ENCODE results near the genes NIBAN3, SLC5A5, ARRDC2, MPV17L2 and PDE4C.

- PRO-cap = no peak
Observed at GRCh38 chr19:17526860-17527853, at the start of gene NIBAN3. Gene NIBAN3, plus strand, starts transcription at chr19:17527267.

GRCh38 chr19:17616207-17617364 is 61.1 kb downstream of the COLGALT1 start:
- PRO-cap = unidirectional peak, minus-strand start at chr19:17616988

DNA sequence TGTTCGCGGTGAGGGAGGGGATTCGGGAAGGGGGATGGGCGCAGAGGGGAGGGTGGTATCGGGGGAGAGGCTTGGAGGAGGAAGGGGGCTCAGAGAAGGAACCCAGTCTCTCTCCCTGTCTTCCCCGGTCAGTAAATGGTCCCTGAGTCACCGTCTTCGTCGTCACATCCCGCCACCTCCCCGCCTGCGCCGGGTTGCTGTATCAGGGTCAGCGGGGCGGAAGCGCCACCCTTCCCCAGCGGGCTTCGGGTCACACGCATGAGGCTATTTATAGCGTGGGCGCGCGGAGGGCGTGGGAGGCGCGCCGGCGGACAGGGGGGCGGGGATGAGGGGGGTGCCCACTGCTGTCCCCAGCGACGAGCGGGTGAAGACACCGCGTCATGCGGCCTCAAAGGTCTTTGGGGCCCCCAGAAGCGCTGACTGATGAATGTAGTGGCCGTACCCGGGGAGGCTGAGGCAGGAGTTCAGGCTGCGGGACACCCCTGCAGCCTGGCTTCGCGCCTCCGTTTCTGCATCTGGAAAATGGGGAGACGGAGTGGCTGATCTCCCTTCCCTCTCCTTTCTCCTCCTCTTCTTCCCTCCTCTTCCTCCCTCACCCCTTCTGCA is 7.9 kb downstream of the UNC13A start:
- PRO-cap = no peak

DNA sequence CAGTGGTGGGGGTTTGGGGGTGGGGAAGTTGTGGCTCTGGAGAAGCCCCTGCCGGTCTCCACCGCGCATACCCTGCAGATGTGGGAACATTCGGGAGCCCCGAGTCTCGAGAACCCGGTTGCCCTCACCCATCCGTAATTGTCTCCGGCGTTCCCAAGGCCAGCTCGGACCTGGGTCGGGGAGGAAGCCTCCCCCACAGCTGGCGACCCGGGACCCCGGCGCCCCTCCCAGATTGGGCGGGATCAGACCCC is 231 bp downstream of the B3GNT3 start:
- PRO-cap = no peak

- PRO-cap = no peak
Observed at GRCh38 chr19:17836553-17837166, 11.1 kb downstream of the JAK3 start.

- PRO-cap = no peak
Observed at GRCh38 chr19:17846169-17846959, 1.4 kb downstream of the JAK3 start.

DNA sequence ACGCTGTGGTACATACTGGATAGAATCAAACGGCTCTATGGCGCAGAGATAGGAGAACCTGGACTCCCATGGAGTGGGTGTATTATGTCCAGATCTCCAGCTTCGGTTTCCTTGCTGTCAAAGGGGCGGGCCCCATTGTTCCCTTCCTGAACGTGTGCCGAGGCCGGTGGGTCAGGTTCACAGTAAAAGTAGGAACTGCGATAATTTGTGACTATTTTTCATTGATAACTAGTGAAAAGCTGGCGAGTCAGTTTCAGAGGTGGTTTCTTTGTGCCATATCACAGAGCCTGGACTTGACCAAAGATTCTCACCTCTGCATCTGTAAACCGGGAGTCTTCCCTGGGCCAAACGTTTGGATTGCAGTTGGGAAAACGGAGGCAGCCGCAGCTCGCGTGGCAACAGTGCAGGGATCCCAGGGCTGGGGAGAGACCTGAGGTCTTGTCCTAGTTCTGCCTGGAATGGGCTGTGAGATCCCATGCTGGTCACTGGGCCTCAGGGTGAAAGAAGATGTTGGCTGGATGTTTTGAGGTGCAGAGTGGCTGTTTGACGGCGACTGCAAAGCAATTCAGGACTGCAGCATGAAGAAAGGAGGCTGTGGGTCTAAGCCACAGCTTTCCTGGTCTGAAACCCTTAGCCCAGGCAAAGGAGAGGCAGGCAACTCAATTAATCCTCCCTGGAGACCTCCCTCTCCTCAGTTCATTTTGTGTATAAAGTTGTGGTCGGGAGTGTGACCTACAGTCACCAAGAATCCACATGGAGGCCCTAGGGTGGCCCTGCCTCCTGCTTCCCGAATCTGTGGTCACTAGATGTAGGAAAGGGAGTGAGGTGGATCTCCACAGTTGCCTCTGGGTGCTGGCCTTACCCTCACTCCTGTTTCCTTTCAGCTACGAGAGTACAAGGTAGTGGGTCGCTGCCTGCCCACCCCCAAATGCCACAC is 967 bp downstream of the RPL18A start:
- PRO-cap = unidirectional peak, plus-strand start at position 510 of the sequence

DNA sequence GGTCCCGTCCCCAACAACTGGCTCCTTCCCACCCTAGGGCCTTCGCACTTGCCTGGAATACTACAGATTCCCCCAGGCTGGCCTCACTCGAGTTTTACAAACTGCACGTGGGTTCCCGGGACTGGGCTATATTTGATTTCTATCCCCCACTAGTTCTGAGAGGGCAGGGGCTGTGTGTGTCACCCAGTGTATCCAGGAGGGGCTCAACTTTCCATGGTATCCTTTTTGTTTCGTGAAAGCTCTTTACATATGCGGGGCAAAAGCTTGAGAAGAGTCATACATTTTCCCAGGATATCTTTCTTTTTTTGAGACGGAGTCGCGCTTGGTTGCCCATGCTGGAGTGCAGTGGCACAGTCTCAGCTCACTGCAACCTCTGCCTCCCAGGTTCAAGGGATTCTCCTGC is 4.8 kb downstream of the RPL18A start:
- PRO-cap = no peak

DNA sequence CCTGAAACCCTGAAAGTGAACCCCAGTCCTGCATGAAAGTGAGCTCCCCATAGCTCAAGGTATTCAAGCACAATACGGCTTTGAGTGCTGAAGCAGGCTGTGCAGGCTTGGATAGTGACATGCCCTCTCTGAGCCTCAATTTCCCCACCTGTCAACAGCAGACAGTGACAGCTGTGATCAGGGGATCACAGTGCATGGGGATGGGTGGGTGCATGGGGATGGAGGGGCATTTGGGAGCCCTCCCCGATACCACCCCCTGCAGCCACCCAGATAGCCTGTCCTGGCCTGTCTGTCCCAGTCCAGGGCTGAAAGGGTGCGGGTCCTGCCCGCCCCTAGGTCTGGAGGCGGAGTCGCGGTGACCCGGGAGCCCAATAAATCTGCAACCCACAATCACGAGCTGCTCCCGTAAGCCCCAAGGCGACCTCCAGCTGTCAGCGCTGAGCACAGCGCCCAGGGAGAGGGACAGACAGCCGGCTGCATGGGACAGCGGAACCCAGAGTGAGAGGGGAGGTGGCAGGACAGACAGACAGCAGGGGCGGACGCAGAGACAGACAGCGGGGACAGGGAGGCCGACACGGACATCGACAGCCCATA is at the start of gene SLC5A5:
SLC5A5 (plus strand) TSS at position 400 of the 594 bp plus-strand sequence.
- PRO-cap = no peak

DNA sequence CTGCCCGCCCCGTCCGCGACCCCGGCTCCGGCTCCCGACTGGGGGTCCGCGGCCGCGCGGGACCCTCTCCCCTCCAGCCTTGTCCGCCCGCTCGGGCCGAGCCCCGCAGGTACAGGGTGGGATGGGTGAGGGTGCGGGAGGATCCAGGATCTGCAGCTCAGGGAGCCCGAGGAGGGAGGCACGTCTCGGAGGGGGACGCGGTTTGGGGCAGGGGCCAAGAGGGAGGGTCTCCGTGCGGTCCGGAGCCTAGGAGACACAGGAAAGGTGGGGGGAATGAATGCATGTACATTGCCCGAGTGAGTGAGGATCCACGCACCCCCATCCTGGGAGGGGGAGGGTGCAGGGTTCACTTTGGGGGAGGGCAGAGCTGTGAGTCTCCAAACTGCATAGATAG is 299 bp downstream of the KCNN1 start:
- PRO-cap = no peak

DNA sequence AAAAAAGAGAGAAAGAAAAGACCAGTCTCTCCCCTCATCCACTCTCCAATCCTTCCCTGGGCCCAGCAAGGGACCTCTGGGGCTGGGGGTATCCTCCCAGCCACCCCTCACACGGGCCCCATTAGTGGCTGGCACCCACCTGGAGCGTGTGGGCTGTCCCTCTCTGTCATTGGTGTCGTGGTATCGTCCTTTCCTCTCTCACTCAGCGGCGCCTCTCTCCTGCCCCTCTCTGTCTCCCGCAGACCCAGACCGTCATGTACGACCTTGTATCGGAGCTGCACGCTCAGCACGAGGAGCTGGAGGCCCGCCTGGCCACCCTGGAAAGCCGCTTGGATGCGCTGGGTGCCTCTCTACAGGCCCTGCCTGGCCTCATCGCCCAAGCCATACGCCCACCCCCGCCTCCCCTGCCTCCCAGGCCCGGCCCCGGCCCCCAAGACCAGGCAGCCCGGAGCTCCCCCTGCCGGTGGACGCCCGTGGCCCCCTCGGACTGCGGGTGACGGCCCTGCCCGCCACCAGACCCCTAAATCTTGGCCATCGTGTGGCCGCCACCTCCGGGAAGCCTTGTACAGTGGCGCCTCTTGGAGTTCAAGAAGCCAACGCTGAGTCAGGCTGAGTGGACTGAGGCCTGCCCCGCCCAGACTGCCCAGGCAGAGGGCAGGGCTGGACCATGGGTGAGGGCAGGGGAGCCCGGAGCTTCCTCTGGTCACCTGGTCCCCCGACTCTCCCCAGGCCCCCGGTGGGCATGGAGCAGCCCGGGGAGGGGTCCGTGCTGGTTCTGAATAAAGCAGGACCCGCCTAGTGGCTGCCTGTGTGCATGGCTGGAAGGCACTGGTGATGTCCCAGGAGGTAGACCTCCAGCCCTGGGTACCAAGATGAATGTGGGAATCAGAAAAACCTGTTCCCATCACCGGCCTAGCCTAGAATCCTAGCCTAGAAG is 9.8 kb upstream of the ARRDC2 start:
- PRO-cap = no peak

GRCh38 chr19:18000085-18000684 is 7.8 kb upstream of the ARRDC2 start:
- PRO-cap = no peak

- PRO-cap = unidirectional peak, plus-strand start at chr19:18008170
Observed at GRCh38 chr19:18007572-18008691, at the start of gene ARRDC2. Gene ARRDC2, plus strand, starts transcription at chr19:18008170.

DNA sequence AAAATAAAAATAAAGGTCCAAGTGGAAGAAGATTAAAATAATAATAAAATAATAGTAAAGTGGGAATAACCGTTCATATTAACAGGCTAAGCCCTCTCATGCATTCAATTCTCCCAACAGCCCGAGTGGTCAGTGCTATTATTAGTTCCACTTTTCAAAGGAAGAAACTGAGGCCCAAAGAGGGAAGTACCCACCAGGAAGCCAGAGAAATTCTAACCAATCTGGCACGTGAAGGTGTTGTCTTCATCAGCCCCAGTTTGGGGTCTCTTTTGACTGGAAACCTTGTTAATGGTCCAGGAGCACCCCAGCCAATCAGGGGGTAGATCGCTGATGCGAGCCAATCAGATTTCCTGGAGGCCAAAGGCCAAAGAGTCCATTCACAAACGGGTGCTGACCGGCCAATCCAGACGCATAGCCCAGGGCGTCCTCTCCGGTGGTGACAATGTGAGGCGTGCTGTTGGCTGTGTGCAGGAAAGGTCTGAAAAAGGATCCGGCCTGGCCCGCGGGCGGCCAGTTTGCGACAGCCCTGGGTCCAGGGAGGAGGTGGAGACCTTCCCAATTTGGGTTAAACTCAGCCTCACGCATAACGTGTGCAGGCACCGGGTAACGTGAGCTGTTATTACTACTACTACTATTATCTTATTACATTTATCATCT is 3.0 kb downstream of the MAST3 start:
- PRO-cap = no peak

DNA sequence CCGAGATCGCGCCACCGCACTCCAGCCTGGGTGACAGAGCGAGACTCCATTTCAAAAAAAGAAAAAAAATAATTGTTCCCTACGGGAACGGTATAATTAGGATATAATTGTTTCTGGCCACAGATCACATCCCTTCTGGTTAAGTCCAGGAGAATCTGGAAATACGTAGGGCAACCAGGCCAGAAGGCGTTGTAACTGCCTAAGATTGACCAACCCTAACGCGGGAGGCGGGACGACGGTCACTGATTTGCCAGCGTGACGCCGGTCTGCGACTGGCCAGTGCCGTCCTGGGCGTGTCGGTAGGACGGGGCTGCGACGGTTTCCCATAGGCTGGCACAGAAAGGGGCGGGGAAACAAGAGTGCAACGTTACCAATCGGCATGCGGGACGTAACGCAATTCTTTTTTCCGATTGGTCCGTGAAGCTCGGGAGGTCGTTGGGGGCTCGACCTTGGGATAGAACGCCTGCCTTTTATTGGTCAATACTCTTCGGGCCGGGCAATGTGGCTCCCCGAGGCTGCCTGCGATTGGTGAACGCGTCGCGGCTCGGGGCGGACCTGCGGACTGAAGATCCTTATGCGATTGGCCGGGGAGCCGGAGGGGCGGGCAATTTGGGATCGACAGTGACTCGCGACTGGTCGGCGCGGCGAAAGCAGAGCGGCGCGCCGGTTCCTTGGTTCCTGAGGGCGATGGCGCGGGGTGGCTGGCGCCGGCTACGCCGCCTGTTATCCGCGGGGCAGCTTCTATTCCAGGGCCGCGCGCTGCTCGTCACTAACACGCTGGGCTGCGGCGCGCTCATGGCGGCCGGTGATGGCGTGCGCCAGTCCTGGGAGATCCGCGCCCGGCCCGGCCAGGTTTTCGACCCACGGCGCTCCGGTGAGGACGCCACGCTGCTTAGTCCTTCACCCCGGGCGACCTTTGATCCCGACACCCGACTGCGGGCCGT is at the start of gene MPV17L2:
MPV17L2 (plus strand) TSS at position 624 of the 944 bp plus-strand sequence.
- PRO-cap = unidirectional peak, minus-strand start at position 165 of the sequence; bidirectional peak, plus-strand start at position 528 of the sequence, minus-strand start at position 197 of the sequence; unidirectional peak, plus-strand start at position 674 of the sequence; unidirectional peak, plus-strand start at position 744 of the sequence

GRCh38 chr19:18225520-18226801 is at the start of gene PDE4C:
Gene PDE4C, minus strand, starts transcription at chr19:18226438.
- PRO-cap = no peak

GRCh38 chr19:18247947-18248524 is 21.8 kb upstream of the PDE4C start:
- PRO-cap = no peak

GRCh38 chr19:18264063-18265128 is 9.9 kb downstream of the IQCN start:
- PRO-cap = no peak

DNA sequence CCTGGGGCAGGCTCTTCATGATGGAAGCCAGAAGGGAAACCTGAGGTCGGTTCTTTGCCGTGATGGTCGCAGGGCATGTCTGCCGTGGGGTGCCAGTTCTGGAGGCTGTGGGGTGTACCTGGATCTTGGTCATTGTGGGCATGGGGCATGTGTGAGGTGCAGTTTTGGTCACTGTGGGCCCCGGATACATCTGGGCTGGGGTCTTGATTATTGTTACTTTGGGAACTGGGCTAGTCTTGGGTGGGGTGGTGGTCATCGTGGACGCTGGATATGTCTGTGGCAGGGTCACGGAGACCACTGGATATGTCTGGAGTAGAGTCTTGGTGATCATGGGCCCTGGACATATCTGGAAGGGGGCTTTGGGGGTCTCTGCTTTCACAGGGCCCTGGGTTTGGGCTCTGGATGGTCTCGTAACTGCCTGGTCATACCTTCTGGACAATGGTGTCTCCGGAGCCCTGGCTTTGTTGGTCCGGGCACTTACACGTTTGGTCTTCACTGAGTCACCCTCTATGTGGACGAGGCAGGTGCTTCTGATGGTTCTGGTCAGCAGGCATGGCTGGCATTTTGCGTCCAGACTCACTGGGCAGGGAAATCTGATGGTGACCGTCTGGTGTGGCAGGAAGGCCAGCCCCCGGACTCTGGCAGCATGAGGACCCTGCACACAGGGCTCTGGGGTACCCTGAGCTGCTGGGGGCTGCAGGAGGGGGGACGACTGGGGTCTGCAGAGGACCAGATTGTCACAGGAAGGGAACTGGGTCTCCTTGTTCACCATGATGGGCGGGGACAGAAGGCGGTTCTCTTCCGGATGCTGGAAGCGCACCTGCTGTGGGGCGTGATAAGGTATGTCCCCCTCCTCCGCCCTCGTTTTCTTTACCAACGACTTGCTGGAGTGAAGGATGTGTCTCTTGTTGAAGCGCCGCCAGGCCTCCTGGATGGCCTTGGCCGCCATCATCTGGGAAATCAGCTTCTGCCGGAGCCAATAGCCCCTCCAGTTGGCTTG is 7.7 kb downstream of the IQCN start:
- PRO-cap = no peak

DNA sequence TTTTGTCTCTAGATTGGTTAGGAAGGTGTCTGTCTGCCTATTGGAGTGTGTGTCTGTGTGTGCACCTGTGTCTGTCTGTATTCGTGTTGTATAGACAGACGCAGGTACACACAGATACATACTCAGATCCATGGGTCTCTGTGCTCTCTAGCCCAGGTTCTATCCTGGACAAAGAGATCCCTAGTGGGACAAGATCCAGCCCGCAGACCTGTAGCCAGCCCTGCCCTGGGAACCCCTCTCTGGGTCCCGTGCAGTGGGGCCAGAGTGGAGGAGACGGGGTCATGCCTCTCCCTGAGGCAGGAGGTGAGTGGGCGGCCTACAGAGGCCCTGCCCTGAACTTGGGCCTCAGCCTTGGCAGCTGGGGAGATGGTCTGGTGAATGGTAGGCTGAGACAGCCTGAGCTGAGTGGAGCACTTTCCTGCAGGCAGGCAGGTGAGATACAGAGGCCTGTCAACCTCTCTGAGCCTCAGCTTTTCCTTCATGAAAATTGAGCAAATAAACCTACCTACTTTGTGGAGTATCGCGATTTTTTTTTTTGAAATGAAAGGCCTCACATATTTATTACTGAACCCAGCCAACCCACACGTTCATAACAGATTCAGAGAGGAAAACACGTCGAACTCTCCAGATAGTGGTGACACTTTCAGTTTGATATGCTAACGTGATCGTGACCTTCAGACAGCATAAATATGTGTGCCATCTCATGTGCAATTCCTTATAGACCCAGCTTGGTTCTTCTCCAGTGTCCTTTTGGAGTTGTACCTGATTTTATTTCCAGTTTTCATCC is 3.4 kb upstream of the JUND start:
- PRO-cap = no peak

All from type B pancreatic cell (in vitro differentiated cells).